Subcutaneous preadipocyte (primary cell): ENCODE results near the genes TTC28 and CCDC117.

DNA sequence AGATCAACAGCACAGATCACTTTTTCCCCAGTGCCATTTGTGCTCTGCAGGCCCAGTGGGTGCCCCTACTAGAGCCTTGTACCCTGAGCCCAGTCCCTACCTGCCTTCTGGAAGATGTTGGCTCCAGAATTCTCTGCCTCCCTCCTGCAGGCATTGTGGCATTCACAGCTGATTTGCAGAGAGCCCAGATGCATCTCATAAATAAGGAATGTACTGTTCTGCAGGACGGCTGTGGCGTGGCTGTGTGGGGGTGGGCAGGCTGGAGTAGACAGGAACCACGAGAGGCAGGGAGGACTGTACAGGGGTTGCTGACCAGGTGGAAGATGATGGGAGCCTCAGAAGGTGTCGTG, 24.4 kb downstream of the CRYBA4 start:
- CAGE, long polyA plus RNA: no peak

GRCh38 chr22:26764819-26765188, 143.0 kb downstream of the CRYBA4 start:
- CAGE, long polyA plus RNA: no peak

DNA sequence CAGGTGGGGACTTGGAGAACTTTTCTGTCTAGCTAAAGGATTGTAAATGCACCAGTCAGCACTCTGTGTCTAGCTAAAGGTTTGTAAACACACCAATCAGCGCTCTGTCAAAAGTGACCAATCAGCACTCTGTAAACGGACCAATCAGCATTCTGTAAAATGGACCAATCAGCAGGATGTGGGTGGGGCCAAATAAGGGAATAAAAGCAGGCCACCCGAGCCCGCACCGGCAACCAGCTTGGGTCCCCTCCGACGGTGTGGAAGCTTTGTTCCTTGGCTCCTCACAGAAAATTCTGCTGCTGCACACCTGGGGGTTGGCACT, 145.0 kb downstream of the CRYBA4 start:
- CAGE, long polyA plus RNA: no peak

- CAGE, long polyA plus RNA: no peak
Measured at GRCh38 chr22:26840285-26840894, 218.6 kb downstream of the CRYBA4 start.

DNA sequence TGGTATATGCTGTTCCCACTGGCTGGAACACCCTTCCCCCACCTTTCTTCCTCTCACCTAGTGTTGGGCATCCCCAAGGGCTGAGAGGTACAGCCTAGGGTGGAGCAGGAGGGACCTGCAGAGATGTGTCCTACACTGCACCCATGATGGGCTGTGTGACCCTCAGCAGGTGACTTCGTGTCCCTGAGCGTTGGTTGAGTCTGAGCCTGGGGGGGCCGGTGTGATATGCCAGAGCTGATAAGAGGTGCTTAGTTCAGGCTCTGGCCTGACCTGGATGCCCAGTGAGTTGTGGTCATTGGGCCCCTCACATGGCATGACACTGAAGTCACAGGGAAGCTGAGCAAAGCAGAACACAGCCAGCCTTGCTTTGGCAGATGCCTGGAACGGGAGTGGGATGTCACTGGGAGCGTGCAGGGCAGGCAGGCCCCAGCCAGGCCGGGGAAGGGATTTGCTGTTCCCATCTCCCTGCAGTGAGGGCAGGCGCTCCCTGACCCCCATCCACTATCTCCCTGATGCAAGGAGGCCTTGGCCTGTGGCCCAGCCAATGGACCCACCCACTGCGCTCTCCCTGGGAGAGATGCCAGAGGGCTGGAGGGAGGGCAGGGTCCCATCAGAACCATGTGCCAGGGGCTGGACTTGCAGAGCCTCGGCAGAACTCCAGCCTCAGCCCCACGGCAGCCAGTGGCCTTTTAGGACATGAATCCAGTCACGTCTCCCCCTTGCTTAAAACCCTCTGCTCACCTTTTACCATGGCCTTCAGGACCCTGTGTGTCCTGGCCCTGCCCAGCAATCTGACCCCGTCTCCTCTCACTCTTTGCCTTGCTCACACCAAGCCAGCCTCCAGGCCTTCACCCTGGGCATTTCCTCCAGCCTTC, 138.9 kb downstream of the MN1 start:
- CAGE, long polyA plus RNA: no peak

- CAGE, long polyA plus RNA: no peak
Measured at GRCh38 chr22:27783759-27784148, 17.8 kb downstream of the MN1 start.

- CAGE, long polyA plus RNA: no peak
Measured at GRCh38 chr22:27849694-27850646, 48.4 kb upstream of the MN1 start.

GRCh38 chr22:27867429-27867968, 51.6 kb downstream of the PITPNB start:
- CAGE, long polyA plus RNA: no peak

GRCh38 chr22:27873343-27874234, 45.5 kb downstream of the PITPNB start:
- CAGE, long polyA plus RNA: no peak

DNA sequence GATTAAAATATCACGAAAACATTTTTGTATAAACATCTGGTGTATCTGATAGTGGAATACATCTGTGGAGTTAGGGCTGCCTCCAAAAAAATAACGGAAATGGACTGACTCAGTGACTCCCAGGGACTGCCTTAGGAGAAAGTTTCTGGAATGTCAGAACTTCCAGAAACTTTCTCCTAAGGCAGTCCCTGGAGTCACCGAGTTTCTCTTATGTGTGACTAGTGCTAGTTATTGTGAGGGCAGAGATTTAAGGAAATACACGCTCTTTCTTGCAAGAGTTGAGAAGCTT, 1.3 kb upstream of the PITPNB start:
- CAGE, long polyA plus RNA: no peak

DNA sequence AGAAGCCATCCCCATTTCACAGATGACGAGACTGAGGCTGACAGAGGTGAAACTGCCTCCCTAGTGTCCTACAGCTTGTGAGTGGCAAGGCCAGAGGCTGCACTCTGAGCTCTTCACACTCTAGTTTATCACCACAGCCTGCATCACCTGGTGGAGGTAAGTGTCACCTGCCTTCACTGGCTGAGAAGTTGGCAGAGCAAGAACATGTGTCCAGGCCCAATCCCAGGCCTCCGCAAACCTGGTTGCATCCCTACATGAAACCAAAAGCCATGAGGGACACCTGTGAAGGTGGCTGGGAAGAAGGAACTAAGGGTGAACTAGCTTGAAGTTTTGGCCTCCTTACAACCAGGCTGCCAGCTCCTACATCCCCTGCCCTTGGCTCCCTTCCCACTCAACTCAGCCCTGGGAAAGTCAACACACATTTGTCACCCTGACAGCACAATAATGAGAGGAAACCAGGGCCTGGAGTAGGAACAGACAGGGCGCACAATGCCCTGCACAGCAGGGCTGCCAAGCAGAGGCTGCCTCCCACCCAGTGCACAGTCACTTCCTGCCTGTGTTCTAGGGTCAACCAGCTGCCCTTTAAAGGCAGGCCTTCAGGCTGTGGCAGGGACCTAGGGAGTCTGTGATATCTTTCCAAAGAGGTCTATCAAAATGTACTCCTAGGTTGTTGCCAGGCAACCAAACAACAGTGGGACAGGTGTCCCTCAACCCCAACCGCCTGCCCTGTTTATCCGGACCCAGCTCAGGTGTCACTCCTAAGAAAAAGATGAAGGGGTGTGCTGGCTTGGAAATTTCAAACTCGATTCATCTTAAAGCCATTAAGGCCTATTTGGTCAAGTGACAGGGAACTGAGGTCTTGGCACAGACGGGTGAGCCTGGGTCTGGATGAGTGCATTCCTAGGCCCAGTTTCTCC, 110.1 kb upstream of the PITPNB start:
- CAGE, long polyA plus RNA: no peak

GRCh38 chr22:28442794-28443432, 236.7 kb downstream of the TTC28 start:
- CAGE, long polyA plus RNA: no peak

DNA sequence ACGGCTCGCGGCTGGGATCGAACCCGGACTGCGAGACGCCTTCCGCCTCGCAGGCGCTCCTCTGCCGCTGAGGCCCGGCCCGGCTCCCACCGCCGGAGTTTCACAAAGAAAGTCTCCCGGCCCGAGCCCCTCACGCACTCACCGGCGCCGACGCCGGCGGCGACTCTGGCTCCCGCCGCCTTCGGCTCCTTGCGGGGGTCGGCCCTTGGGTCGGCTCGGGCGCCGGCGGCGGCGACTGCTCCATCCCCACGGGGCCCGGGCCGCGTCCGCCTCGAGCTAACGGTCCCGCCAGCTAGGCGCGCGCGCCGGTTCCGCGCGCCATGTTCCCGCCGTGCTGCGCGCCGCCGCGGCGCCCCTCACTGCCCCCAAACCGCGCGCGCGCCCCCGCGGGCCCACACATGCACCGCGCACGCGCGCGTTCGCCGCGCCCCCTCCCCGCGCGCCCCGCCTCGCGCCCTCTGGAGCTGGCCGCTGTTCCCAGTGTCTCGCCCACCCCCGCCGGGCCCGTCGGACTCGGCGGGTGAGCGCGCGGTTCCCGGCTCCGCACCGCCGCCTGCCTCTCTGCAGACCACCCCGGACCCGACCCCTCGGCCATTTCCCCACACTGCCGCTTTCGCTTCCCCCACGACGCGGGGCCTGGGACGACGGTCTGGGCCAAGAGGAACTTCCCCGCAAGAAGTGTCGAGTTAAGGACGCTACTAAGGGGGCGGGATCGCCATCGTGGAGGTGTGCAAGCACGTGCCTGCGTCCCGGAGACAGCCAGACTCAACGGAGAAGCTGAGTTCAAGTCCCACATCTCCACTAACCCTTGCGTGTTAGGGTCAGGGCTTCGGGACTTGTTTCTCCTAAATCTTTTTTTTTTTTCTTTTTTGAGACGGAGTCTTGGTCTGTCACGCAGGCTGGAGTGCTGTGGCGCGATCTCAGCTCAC, at the start of gene TTC28:
Gene TTC28, minus strand, starts transcription at position 361 of the 929 bp plus-strand sequence.
- CAGE, long polyA plus RNA: no peak

DNA sequence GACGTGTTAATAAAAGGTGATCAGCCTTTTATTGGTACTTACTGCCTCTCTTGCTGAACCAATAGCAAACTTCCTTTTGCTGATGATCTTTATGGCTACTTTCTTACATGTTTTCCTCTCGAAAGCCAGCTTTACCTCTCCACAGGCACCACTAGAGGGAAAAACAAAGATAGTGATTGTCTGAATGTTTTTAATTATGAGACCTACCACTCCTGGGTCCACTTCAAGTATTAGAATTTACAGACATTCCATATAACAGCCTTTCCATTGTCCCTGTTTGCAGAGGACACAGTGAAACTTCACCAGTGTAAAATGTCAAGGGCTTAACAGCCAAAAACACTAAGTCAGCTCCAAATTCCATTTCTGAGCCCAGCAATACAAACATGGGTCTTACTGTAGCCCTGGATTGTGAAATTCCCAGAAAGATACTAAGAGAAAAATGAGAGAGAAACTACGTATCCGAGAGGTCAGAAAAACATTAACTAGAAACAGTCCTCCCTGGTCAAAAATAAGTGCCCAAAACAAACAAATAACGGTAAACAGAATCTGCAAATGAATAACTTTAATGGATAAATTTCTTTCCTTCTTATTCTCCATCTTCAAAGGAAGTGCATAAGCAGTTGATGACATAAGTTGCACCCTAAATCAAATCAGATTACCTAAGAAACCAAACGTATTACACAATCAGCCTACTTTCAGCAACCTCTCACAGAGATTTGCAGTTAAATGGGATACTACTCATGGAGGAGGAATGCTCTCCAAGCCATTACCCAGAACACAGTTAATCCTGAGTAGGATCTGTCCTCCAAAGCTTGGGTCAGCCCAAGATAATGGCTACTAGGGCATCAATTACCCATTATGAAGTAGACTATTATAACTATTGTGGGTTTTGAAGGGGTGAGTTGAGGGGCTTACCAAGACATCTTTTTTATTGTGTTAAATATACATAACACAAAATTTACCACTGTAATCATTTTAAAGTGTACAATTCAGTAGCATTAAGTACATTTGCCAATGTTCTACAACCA, 29.4 kb downstream of the CHEK2 start:
- CAGE, long polyA plus RNA: no peak

DNA sequence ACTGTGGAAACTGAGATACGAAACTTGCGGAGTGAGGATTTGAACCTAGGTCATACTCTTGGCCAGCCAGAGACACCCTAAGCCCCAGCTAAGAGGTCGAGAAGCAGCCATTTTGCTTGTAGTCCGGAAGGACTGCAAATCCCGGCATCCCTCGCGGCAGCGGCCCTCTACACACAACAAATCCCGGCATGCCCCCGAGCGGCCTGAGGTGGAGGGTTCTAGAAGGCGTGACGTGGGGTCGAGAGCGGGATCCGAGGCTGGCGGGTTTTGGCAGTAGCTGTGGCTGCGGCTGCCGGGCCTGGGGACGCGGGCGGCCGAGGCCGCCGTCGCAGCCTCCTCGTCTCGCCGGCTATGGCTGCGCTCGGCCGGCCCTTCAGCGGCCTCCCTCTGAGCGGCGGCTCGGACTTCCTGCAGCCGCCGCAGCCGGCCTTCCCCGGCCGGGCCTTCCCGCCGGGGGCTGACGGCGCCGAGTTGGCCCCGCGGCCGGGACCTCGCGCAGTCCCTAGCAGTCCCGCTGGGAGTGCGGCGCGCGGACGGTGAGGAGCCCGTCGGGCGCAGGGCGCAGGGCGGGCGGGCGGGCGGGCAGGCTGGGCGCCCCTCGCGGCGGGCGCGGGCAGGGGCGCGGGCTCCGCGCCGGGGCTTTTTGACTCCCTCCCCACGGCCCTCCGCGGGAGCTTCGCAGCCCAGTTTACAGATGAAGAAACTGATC, at the start of gene CCDC117:
Gene CCDC117, plus strand, starts transcription at position 197 of the 709 bp plus-strand sequence.
- CAGE, long polyA plus RNA: no peak

DNA sequence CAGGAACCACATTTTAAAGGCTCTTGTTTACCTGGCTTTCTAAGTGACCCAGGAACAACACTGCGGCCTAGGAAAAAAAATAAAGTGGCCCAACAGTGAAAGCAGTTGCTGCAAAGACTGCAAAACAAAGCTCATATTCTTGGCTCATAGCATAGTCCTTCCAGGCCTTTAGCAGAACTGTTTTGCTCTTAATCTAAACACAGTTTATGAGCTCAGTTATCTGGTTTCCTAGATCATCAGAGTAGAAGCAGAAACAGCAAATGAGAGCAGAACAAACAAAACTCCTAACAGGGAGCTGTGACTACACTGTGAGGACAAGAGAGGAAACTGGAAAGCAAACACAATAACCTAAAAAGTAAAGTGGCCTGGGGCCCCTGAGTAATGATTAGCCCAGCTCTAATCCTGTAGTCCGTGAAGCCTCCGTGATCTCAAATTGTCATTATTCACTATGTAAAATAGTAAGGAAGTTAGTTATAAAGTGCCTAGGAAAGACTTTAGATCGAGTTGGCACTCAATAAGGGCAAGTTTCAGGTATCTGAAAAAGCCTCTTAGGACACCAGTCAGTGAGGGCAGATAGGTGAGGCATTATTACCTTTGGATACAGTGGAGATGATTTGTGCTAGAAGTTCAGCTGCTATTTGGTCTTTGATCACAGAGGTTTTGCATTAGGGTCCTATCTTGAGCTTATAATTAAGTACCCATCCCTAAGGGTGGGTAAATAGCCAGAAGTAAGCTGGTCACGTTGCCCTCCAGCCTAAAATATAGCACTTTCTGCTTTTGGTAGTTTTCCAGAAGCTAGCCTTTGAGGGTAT, 11.7 kb downstream of the CCDC117 start:
- CAGE, long polyA plus RNA: no peak

- CAGE, long polyA plus RNA: no peak
Measured at GRCh38 chr22:28844017-28844461, 39.3 kb upstream of the ZNRF3 start.

GRCh38 chr22:28885097-28885665, 1.8 kb downstream of the ZNRF3 start:
- CAGE, long polyA plus RNA: no peak

DNA sequence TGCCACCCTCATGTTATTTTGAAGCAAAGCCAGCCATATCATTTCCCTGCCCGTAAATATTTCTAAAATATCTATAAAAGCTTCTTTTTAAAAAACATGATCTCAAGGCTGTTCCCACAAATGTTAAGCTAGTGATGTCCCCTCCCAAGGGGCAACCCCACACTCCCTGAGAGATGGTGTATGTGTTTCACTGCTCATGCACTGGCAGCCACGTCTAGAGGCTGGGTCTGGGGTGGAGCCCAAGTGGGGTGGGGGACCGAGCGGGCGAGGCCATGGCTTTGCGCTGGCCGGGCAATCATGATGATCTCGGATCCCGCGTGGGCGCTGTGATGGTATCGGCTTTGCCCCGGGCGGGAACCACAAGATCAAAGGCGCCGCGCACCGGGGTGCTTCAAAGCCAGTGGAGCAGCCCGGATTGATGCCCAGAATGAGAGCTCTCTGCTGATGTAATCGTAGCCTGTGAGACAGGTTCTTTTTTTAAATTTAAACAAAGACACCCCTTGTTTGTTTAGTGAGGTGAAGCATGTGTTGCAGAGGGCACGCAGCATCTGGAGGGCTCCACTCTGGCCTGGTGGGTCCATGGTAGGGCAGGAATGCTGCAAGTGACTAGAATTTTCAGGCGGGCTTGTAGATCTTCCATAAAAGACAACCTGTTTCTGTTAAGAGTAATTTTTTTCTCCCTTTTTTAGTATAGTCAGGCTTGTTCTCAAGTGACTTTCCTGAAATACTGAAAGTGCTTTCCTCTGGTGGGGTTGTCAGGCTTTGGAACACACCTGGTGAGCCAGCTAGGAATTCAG, 40.5 kb downstream of the ZNRF3 start:
- CAGE, long polyA plus RNA: no peak

GRCh38 chr22:29093953-29094479, 21.2 kb downstream of the KREMEN1 start:
- CAGE, long polyA plus RNA: no peak